Right lobe of liver (tissue), 4 donors: ENCODE measurements around the gene MTRF1L.

- PRO-cap, 4 experiments: no peak in any of the 4 experiments
- RAMPAGE, long total RNA, 2 experiments: no peak in any of the 2 experiments
Observed at GRCh38 chr6:150151117-150151520, 8.3 kb downstream of the PPP1R14C start.

- PRO-cap, 4 experiments: no peak in any of the 4 experiments
- RAMPAGE, long total RNA, 2 experiments: no peak in any of the 2 experiments
Observed at GRCh38 chr6:150167537-150167837, 24.6 kb downstream of the PPP1R14C start.

GRCh38 chr6:150191400-150192130 is 48.7 kb downstream of the PPP1R14C start:
- PRO-cap, 4 experiments: no peak in any of the 4 experiments
- RAMPAGE, long total RNA, 2 experiments: no peak in any of the 2 experiments

GRCh38 chr6:150192923-150193425 is 50.1 kb downstream of the PPP1R14C start:
- PRO-cap, 4 experiments: no peak in any of the 4 experiments
- RAMPAGE, long total RNA, 2 experiments: no peak in any of the 2 experiments

DNA sequence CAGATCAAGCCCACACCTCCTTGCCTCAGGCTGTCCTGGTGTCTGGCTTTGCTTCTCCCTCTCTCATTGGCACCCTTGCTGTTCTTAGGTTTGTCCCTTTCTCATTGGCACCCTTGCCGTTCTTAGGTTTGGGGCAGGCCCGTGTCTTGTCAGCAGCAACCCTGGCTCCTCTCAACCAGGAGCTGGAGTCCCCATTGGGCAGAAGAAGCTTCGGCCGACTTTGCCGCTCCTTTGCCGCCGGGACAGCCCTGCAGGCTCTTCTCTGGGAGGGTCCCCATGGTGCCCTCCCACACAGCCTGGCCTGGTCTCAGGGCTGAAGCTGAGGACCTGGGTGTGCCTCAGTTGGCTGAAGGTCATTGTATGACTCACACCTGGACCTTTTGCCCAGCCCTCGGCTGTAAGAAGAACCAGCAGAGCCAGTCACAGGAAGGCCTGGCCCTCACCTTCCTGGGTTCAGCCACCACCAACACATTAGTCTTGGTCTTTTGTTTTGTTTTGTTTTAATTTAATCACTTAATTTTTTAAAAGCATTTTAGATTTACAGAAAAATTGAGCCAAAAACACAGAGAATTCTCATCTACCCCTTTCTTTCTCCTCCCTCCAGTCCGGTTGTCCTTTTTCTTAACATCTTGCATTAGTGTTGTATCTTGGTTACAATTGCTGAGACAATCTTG is 59.6 kb downstream of the PPP1R14C start:
- PRO-cap, 4 experiments: no peak in any of the 4 experiments
- RAMPAGE, long total RNA, 2 experiments: no peak in any of the 2 experiments

GRCh38 chr6:150448435-150448769 is 79.6 kb downstream of the IYD start:
- PRO-cap, 4 experiments: peak in 1 of 4 experiments; most common minus-strand start chr6:150448545 (in 1)
- RAMPAGE, long total RNA, 2 experiments: no peak in any of the 2 experiments

GRCh38 chr6:150598983-150599619 is 584 bp upstream of the PLEKHG1 start:
- PRO-cap, 4 experiments: peak in 4 of 4 experiments; most common plus-strand start chr6:150599394 (in 4); most common minus-strand start chr6:150599284 (in 2)
- RAMPAGE, long total RNA, 2 experiments: no peak in any of the 2 experiments

- PRO-cap, 4 experiments: no peak in any of the 4 experiments
- RAMPAGE, long total RNA, 2 experiments: no peak in any of the 2 experiments
Observed at GRCh38 chr6:150690067-150690885, 90.6 kb downstream of the PLEKHG1 start.

DNA sequence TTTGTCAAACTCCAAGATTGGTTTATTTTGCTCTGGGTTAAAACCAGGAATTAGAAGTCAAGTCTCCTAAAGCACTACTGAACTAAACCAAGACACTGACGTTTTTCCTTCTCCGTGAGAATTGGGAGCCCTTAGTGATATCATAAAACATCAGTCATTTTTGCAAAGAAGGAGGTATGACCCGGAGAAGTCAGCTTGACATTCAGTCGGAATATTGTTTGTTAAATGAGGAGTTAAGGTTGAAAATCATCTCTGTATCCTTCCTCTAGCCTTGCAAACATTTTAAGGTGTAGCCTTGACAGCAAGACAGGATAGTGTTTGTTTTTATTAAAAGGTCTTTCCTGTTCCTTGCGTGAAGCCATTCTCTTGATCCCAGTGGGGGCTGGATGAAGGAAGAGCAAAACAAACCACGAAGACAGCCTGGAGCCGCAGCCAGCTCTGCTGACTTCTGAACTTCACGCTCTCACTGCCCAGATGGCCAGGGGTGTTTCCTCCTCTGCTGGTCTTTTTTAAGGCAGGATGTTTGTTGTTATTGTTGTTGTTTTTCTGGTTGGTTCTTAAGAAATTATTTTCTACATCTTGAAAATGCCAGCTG is 156.3 kb downstream of the MTHFD1L start:
- PRO-cap, 4 experiments: no peak in any of the 4 experiments
- RAMPAGE, long total RNA, 2 experiments: no peak in any of the 2 experiments

DNA sequence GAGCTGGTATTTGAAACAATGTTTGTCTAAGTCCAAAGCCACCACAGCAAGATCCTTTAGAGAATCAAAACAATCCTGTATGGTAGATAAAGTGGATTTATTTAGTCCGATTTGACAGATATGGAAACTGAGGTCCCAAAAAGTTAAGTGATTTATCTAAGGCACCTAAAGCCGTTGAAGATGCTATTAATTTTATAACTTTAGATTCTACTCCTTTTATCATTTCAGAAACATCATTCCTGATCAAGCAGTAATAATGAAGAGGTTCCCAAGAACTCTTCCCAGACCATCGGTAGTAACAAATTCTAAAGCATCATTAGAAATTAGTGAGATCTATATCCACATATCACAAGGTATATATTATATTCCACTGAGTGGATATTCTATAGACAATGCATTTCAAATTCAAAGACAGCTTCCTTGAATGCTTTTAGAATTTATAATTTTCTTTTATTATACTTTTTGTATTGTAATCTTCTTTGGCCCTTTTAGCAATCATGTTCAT is 23.7 kb downstream of the ZBTB2 start:
- PRO-cap, 4 experiments: no peak in any of the 4 experiments
- RAMPAGE, long total RNA, 2 experiments: no peak in any of the 2 experiments

GRCh38 chr6:151410355-151410910 is 19.1 kb upstream of the ZBTB2 start:
- PRO-cap, 4 experiments: no peak in any of the 4 experiments
- RAMPAGE, long total RNA, 2 experiments: no peak in any of the 2 experiments

GRCh38 chr6:151666317-151666984 is 141.0 kb upstream of the ESR1 start:
- PRO-cap, 4 experiments: no peak in any of the 4 experiments
- RAMPAGE, long total RNA, 2 experiments: no peak in any of the 2 experiments

DNA sequence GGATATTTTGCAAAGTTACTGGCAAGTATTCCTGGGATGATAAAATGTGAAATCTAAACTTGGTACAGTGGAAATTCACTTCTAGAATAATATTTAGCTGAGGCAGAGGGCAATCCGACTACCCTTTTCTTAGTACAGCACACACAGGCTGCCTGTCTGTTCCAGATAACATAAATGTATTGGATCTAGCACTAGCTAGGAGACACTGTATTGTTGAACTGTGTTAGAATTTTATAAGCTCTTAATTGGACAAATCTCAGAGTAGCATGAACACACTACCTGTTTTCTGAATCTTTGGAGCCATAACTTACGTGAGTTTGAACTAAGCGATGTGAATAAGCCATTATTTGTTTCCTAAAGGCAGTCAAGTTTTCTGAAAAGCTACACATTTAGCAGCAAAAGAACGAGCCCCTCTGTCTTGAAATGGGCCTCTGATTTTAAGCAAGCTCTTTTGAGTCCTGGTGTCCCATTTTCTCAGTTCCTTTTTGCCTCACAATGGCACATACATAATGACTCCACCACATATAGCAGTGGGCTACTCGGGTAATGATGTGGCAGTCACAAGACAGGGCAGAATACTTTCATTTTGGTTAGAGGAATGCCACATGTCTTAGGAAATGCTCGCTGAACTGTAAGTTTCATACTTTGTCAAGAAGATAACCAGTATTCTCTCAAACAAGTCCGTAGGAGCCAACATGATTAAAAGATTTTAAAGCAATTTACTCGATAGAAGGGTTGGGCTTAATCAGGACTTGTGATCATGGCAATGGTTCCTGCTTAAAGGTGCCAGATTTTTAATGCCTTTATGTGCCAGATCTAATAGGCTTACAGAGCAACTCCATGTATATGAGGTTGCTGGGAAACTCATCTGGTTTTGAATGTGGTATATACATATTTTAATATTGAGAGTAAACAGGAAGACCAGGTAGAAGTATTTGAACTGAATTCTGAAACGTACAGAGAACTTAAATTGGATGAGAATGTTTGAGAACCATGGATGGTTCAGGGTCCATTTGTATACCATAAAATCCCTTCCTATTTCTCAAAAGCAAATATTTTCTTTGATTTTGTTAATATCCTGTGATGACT is 116.3 kb upstream of the ESR1 start:
- PRO-cap, 4 experiments: peak in 4 of 4 experiments; most common plus-strand start position 601 of the sequence (in 2); most common minus-strand start position 497 of the sequence (in 3)
- RAMPAGE, long total RNA, 2 experiments: no peak in any of the 2 experiments

DNA sequence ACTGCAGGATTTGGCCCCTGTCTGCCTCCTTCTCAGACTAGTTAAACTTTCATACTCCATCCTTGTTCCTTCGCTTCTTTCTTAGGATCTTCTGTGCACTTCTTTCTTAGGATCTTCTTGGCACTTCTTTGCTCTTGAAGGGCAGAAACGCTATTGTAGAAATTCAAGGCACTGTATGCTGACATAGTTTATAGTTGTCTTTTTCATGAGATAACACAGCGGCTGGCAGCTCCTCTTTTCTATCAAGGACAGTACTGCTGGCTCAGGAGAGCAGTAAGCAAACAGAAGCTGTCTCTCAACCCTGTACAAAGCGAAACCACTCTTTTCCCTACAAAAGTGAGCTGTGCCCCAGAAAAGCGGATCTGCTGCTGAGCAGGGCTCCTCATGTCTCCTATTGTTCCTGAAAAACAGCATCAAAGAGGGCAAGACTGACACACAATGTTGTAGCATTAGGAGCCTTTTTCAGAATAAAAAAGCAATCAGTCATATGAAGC is 255.7 kb downstream of the ESR1 start:
- PRO-cap, 4 experiments: peak in 3 of 4 experiments; most common plus-strand start position 333 of the sequence (in 3)
- RAMPAGE, long total RNA, 2 experiments: no peak in any of the 2 experiments

GRCh38 chr6:152096807-152097321 is 289.4 kb downstream of the ESR1 start:
- PRO-cap, 4 experiments: peak in 2 of 4 experiments; most common plus-strand start chr6:152097087 (in 2)
- RAMPAGE, long total RNA, 2 experiments: no peak in any of the 2 experiments

DNA sequence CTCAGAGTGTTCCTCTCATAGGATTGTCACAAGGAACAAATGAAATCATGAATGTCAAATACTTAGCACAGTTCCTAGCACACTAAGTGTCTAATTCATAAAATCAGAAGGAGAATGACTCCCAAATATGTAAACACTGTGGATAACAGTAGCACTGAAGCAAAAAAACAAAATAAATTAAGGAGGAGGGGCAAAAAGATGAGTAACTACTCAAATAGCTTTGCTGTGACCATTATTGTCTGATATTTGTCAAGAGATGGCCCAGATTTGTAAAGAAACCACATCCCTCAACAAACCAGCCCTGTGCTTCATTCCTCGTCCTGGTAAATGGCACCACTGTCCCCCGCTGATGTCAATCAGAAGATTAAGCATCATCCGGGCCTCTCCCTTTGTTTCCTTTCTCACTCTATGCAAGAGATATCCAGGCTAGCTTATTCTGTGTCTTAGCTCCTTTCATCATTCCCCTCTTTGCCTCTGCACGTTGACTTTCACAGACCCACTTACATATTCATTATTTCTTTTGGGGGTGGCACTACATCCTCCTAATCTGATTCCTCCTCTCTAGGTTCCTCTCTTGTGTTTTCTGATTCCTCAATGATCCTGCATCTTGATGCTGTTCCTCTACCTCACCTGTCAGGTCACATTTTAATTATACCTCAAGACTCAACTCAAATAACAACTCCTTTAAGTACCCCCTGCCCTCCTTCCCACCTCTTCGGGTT is 259.0 kb downstream of the SYNE1 start:
- PRO-cap, 4 experiments: no peak in any of the 4 experiments
- RAMPAGE, long total RNA, 2 experiments: no peak in any of the 2 experiments

GRCh38 chr6:152673142-152673727 is 24.5 kb upstream of the MYCT1 start:
- PRO-cap, 4 experiments: no peak in any of the 4 experiments
- RAMPAGE, long total RNA, 2 experiments: no peak in any of the 2 experiments

DNA sequence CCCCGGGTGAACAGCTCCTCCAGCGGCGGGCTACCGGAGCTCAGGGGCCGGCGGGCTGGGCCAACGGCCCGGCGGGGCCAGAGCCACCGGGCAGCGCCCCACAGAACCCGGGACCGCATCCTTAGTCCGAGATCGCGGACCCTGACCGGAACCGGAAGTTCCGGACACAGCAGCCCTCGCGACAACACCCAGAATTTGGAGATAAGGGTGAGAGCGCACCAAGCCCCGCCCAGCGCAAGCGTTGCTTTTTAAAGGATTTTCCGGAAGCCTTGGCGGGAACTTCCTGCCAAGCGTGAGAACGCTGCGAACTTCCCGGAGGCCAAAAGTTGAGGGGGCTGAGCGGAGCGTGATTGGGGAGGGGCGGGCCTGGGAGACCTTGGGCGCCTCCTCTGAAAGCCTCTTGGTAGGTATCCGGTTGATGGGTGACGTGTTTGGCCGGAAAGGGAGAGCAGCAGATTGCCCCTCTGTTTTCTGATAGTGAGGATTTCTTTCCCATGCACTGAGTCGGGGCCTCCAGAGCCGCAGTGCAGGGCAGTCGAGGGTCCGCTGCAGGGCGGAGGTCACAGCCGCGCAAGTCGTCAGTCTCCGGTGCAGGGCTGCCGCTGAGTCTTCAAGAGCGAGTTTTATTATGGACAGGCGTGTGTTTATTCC is at the start of gene MTRF1L:
Gene MTRF1L (minus strand): TSS at position 143 of the 651 bp plus-strand sequence.
- PRO-cap, 4 experiments: peak in 4 of 4 experiments; most common plus-strand start position 275 of the sequence (in 4); most common minus-strand start position 123 of the sequence (in 4)
- RAMPAGE, long total RNA, 2 experiments: no peak in any of the 2 experiments

- PRO-cap, 4 experiments: no peak in any of the 4 experiments
- RAMPAGE, long total RNA, 2 experiments: no peak in any of the 2 experiments
Observed at GRCh38 chr6:154139698-154140335, 100.8 kb downstream of the OPRM1 start.

- PRO-cap, 4 experiments: peak in 1 of 4 experiments; most common plus-strand start chr6:154245688 (in 1)
- RAMPAGE, long total RNA, 2 experiments: no peak in any of the 2 experiments
Observed at GRCh38 chr6:154245331-154246291, 111.0 kb downstream of the IPCEF1 start.